Choroid plexus epithelial cell (primary cell): Measurements from ENCODE around the genes RASSF4, NCOA4 and NPY4R.

DNA sequence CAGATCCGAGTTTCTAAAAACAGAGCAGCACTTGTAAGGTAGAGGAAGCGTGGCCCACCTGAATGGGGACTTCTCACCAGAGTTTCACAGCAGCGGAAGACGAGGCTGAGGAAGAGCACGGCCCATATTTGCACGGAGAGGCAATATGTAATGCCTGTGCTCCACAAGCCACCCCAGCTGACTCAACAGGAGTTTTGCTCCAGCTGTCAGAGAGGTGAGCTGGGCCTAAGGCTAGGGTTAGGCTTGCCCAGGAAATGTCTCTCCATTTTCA is 19.3 kb downstream of the ZNF487 start:
- RRBS, result no CpG with 5 or more reads among the region's 6 CpGs

DNA sequence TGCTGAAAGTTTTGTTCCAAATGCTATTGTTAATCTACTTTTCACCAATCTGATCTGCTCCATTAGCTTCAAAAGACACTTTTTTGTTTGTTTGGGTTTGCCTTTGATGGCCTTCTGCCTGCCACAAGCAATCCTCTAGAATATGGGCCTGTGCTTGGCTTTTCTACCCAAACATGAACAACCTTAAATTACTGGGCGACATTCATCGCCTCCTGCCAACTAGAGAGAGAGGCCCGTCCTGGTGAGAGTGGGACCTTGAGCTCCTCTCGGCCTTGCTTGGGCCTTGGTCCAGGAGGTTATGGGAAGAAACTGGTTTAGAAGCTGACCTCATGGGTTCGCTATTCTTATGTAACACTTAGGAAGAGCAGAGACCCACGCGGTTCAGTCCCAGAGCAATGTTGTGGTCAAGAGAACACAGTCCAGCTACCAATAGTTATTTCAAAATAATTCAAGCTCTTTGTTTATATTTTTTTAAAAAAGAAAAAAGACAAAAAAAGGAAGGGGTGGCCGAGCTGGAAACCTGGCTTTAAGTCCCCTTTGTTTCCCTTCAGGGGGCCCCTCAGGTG is 176.2 kb upstream of the ZNF32 start:
- RRBS, result no CpG with 5 or more reads among the region's 8 CpGs

- RRBS, result no CpG with 5 or more reads among the region's 5 CpGs
Observed at GRCh38 chr10:44569618-44569990, 184.7 kb upstream of the CXCL12 start.

- RRBS, result no CpG with 5 or more reads among the region's 14 CpGs
Observed at GRCh38 chr10:44865438-44866009, 45.6 kb upstream of the TMEM72 start.

DNA sequence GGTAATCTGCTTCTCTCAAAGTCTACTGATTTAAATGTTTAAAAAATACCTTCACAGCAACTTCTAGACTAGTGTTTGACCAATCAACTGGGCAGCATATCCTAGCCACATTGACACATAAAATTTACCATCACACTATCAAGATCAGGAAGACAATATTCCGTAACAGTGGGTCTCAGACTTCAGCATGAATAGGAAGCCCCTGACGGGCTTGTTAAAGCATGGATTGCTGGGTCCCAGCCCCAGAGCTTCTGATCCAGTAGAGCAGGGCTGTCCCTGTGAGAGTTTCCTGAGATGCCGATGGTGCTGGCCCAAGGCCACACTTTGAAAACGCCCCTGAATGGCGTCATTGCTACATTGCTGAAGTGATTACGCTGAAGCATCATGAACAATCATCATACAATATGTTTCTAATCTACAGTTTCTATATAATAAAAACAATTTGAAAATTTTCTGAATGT is 38.1 kb upstream of the TMEM72 start:
- RRBS, result no CpG with 5 or more reads among the region's 6 CpGs

GRCh38 chr10:44958896-44960177 is at the start of gene RASSF4:
RASSF4 (plus strand) TSS chr10:44959802.
- RRBS, result 3% methylated on average over 13 of the region's 81 CpGs

GRCh38 chr10:44971421-44971851 is 7.2 kb downstream of the DEPP1 start:
- RRBS, result no CpG with 5 or more reads among the region's 12 CpGs

- RRBS, result no CpG with 5 or more reads among the region's 1 CpG
Observed at GRCh38 chr10:44974445-44974573, 4.3 kb downstream of the DEPP1 start.

DNA sequence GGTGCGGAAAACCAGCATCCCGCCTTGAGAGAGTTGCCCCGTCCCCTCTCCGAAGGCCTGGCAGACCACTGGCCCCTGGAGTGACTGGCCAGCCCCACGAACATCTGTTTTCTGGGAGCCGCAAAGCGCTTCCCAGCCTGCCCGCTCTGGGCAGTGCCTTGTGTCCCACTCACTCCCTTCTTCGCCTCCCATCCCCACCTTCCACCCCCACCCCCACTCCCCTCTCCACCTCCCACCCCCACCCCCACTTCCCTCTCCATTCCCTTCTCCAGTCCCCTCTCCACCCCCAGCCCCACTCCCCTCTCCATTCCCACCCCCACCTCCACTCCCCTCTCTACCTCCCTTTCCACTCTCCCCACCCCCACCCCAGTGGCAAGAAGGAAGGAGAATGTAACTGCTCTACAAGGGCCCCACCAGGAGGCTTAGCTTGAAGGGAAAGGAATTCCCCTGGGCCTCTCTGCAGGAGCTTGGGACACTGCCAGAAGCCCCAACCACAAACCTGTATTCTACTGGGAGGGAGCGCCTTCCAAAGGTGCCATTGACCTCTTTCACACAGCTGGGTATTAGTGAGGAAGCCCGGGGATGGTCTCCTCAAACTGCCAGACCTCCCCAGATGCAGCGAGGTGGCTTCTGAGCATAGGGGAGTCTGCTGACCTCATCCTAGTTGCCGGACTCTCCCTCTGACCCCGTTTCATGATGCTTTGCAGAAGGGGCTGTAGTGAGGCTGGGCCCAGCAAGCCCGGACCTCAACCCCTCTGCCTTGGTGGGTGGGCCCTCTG is 3.2 kb downstream of the DEPP1 start:
- RRBS, result 10% methylated on average over 4 of the region's 15 CpGs

DNA sequence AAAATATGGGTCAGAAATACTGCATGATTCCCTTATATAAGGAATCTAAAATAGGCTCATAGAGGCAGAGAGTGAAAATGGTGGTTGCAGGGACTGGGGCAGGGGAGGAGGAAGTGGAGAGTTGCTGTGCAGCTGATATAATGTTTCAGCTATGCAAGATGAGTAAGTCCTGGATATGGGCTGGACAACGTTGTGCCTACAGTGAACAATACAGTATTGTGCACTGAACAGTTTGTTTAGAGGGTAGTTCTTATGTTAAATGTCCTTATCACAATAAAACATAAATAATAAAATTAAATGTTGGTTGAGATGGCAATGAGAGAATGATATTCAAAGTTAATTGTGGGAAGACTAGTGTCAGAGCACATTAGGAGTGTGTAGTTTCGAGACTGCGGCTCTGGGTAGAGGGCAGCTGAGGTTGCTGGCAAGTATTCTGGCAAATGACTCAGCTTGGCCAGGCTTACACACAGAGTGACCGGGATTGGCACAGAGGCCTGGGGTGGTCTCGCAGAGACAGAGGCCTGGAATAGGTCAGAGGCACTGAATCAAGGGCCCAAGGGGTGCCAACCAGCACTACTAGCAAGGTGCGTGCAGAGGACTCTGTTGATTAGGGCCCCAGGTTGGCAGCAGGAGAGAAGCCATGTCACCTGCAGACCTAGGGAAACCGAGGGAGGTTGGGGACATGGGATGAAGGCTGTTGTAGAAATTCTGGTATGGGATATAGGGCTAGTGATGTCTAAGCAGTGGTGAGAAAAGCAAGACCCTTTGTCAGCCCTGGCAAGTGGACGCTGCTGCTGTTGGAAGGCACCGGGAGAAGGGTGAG is 2.8 kb upstream of the DEPP1 start:
- RRBS, result 100% methylated on average over 1 of the region's 9 CpGs

DNA sequence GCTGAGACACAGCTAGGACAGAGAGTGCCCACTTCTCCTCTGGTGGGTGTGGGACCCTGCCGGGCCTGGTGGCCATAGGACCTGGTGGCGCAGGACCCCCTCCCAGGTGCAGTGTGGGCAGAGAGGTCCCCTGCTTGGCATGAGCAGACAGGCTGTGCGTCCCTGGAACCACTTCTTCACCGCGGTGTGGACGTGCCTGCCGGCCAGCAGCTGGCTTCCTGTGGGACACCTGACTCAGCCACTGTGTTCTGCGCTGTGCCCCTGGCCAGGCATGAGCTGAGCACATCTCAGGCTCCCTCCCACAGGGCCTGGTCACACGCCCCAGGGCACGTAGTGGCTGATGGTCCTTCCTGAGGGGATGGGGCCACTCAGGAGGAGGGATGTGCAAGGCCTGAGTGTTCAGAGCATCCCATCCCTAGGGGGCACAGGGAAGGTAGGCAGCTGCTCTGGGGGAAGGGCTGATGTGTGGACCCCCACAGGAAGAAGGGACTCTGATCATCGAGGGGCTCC is 3.5 kb upstream of the DEPP1 start:
- RRBS, result 86% methylated on average over 1 of the region's 11 CpGs

DNA sequence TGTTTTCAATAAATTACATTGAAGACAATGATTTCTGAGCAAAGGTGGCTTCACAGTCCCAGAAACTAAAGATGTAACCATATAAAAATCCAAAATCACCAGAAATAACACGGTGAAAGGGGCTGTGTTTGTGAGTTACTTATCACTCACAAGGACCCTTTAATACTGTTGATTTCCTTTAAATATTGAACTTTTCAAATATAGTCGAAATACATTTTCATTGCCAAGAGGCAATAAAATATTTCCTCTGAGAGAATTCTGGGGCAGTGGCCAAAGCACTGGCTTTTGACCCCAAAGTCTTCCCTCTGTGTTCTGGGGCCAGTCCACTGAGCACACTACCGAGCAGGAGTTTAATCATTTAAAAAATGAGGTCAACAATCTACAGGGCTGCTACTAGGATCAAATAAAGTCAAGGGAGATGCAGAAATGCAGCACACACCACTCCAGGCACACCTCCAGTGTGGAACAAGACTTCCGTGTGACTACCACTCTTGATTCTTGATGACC is 63.7 kb downstream of the MARCHF8 start:
- RRBS, result no CpG with 5 or more reads among the region's 4 CpGs

GRCh38 chr10:45557497-45558094 is 22.4 kb upstream of the MARCHF8 start:
- RRBS, result no CpG with 5 or more reads among the region's 4 CpGs

GRCh38 chr10:46029882-46030893 is at the start of gene NCOA4:
NCOA4 (minus strand) TSS chr10:46030623.
- RRBS, result no CpG with 5 or more reads among the region's 61 CpGs

- RRBS, result no CpG with 5 or more reads among the region's 11 CpGs
Observed at GRCh38 chr10:46092174-46093045, 46.3 kb upstream of the MSMB start.

- RRBS, result 5% methylated on average over 3 of the region's 23 CpGs
Observed at GRCh38 chr10:46465852-46466086, at the start of gene NPY4R. NPY4R (minus strand) TSS chr10:46465958.

DNA sequence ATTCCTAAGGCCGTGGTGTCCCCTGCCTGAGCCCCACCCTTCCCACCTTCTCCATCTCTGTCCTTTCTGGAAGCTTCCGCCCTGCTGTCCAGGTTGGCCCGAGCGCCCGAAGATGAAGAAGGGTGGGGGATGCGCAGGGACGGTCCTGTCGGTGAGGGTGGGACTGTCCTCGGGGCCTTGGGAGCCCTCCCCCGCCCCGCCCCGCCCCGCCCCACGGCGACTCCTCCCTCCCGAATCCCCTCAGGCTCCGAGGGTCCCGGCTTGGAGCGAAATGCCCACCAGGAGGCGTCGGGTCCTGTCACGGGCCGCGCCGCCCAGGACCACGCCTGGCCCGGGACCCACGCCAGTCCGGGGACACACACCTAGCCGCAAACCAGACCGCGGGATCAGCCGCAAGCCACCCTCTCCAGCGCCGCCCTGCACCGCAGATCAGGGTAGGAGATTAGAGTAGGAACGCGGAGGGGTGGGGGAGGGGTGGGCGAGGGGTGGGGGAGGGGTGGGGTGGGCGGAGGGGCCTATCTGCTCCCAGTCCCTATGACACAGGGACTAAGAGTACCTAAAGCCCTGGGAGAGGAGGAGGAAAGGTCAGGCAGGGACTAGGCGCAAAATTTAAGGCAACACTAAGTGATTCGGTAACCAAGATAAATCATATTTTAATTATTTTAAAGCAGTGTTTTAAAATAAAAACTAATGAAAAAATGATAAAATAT is 15.2 kb downstream of the GPRIN2 start:
- RRBS, result 3% methylated on average over 10 of the region's 42 CpGs

DNA sequence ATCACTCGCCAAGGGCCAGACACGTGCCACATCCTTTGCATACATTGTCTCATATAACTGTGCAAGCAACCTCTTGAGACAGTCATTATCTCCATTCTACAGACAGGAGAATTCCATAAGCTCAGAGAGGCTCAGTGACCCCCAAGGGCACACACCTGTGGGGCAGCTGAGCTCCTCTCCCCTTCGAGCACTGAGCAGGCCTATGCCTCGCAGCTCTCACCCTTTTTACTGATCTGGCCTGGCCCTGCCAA is 3.5 kb downstream of the GPRIN2 start:
- RRBS, result no CpG with 5 or more reads among the region's 4 CpGs

DNA sequence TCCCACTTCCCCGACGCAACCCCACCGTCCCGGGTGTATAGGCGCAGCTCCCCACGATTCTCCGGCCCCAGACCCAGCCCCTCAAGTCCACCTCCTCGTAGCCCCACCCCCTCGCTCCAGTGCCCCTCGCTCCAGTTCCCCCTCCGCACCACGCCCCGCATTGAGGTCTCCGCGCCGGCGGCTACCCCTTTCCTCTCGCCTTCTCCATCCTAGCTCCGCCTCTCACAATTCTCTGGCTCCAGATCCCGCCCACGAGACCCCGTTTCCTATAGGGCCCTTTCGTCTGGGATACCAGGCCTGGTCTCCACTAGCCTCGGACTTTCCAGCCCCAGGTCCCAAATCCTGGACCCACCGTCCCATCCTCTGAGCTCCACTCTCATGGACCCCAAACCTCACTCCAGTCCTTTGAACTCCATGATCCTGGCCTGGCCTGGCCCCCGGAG is 471 bp upstream of the GPRIN2 start:
- RRBS, result 4% methylated on average over 4 of the region's 26 CpGs

GRCh38 chr10:47166836-47167096 is 133.2 kb upstream of the GDF10 start:
- RRBS, result no CpG with 5 or more reads among the region's 4 CpGs